ENCODE results near the gene HTR1A.

DNA sequence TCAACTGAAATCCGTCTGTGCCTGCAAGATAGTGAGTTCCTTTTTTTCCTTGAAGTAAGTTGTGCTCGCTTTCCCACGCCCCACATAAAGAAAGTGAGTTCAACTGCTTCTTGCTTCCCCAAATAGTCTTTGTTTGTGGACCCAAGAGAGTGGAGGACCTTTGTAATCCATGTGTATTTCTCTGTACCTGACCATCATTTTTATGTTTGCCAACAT lies 61.7 kb downstream of the SMIM15 start:
- RRBS = no CpG with 5 or more reads among the region's 3 CpGs

DNA sequence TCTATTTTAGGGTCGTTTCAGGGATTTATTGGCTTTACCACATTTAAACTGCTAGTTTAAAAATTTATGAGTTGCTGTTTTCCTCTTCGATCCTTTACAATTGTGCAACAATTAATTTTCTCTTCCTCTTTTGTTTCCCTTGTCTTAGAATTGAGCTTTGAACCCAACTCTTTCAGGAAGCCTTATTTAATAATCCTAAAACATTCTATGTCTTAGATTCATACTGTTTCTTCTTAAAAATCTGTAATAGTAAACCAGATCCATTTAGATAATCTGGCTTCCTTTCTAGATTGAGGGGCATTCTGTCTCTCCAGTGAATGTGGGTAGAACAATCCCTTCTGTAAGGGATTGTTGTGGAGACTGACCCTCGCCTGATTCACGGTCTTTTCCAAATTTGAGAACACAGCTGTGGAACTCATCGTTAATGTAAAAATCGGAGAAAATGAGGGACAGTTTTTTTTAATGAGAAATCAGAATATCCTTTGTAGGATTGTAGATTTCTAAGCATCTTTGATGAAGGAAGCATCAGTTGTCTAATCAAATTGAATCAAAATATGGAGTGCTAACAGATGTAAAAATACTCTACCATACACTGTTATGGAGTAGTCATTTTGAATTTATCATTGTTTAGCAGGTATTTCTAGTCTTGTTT lies 16.6 kb downstream of the ZSWIM6 start:
- RRBS = no CpG with 5 or more reads among the region's 6 CpGs

- RRBS = no CpG with 5 or more reads among the region's 6 CpGs
These were observed 100.1 kb downstream of the ZSWIM6 start for GRCh38 chr5:61432020-61432646.

GRCh38 chr5:61472465-61472938 lies 140.4 kb downstream of the ZSWIM6 start:
- RRBS = no CpG with 5 or more reads among the region's 6 CpGs

GRCh38 chr5:61530016-61530406 lies 198.0 kb downstream of the ZSWIM6 start:
- RRBS = no CpG with 5 or more reads among the region's 3 CpGs

GRCh38 chr5:61625520-61626785 lies 293.9 kb downstream of the ZSWIM6 start:
- RRBS = 17% methylated on average over 31 of the region's 88 CpGs

- RRBS = no CpG with 5 or more reads among the region's 6 CpGs
These were observed 335.5 kb downstream of the ZSWIM6 start for GRCh38 chr5:61667513-61668055.

- RRBS = no CpG with 5 or more reads among the region's 1 CpG
These were observed 16.5 kb downstream of the KIF2A start for GRCh38 chr5:62322398-62322951.

DNA sequence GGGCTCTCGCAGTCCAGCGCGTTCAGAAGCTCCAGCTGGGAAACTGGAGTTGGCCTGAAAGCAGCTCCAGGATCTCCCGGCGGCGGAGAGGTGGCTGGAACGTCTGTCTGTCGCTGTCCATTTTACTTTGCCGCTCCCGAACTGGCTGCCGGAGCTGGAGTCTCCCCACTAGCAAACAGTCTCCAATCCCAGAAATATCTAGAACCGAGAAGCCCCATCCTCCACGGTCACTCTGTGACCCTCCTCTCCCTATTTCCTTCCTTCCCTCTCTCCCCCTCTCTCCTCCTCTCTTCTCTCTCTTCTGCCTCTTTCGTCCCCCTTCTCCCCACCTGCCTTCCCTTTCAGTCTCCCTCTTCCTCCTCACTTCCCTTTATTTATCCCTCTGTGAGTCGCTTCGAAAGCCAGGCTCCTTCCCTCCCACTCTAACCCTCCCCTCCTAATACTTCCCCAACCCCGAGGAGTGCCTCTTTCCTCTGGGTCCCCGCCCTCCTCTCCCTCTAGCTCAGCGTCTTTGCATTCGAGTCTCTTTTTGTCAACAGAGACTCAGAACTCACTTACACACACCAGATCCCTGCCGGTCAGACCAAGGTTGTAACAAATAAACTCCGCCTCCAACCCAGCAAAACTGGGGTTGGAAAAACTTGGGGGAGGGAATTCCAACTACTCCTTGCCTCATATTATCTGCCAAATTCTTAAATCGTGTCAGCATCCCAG lies at the start of gene HTR1A:
HTR1A (minus strand) TSS at position 537 of the 714 bp plus-strand sequence.
- RRBS = 3% methylated on average over 8 of the region's 23 CpGs

GRCh38 chr5:64785151-64785824 lies 16.6 kb downstream of the CWC27 start:
- RRBS = no CpG with 5 or more reads among the region's 5 CpGs

DNA sequence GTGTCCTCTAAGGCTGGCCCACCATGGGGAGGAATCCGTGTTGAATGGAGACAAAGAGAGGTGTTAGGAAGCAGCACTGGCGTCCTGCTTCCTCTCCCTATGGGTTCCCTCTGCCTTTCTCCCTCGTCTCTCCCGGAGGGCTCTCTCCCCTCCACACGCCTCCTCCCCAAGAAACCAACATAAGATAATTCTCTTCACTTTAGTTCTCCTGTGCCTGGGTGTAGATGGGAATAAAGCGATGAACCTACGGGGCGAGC lies 333.8 kb downstream of the CWC27 start:
- RRBS = no CpG with 5 or more reads among the region's 8 CpGs

DNA sequence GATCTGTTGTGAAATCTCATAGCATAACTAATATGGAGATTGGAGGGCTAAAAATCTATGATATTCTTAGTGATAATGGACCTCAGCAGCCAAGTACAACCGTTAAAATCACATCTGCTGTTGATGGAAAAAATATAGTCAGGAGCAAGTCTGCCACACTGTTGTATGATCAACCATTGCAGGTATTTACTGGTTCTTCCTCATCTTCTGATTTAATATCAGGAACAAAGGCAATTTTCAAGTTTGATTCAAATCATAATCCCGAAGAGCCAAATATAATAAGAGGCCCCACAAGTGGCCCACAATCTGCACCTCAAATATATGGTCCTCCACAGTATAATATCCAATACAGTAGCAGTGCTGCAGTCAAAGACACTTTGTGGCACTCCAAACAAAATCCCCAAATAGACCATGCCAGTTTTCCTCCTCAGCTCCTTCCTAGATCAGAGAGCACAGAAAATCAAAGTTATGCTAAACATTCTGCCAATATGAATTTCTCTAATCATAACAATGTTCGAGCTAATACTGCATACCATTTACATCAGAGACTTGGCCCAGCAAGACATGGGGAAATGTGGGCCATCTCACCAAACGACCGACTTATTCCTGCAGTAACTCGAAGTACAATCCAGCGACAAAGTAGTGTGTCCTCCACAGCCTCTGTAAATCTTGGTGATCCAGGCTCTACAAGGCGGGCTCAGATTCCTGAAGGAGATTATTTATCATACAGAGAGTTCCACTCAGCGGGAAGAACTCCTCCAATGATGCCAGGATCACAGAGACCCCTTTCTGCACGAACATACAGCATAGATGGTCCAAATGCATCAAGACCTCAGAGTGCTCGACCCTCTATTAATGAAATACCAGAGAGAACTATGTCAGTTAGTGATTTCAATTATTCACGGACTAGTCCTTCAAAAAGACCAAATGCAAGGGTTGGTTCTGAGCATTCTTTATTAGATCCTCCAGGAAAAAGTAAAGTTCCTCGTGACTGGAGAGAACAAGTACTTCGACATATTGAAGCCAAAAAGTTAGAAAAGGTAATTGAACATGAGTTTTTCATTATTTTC lies 89.9 kb upstream of the SREK1 start:
- RRBS = no CpG with 5 or more reads among the region's 14 CpGs

DNA sequence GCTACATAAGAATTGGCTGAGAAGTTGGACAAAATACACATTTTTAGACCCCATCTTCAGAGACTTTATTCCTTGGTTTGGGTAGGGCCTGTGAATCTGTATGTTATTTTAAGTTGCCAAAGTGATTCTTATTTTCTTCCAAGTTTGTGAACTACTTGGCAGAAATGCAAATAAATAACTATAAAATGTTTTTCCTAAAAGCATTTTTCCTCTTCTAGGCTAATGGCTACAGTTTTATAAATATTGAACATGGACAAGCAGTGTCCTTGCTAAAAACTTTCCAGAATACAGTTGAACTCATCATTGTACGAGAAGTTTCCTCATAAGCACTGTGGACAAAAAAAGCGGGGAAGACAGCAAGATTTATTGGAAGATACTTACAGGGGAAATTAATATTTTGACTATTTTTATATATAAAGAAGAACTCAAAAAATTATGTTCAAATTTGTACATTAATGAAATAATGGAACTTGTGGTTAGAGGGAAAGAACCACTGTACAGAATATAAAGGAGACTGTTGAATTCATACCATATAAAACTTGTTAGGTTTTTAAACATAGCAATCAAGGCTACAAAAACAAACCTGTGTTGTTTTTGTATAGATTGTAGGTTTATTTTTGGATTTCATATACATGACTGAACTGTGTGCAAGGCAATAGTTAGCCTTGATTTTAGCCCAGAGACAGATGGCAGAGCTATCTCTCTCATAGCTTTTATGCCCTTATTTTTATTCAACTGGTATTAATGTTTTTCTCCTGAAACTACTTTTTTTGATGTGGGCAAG lies 65.7 kb upstream of the SREK1 start:
- RRBS = no CpG with 5 or more reads among the region's 2 CpGs

DNA sequence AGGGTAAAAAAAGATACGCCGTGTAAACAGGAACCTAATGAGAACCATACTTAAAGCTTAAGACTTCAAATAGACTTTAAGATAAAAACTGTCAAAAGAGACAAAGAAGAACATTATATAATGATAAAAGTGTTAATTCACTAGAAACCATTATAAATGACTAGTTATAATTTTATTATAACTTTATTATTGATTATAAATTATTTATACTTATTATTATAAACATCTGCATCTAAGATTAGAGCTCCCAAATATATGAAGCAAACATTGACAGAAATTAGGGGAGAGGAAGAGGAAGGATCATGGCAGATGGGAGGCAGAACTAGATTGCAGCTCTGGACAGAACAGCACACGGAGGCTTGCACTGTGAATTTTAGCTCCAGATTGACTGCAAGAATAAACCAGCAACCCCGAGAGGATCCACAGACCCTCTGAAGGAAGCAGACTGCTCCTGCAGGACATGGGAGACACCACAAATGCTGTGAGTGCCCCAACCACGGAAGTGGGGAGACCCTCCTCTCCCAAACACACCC lies 44.0 kb upstream of the SREK1 start:
- RRBS = no CpG with 5 or more reads among the region's 5 CpGs

DNA sequence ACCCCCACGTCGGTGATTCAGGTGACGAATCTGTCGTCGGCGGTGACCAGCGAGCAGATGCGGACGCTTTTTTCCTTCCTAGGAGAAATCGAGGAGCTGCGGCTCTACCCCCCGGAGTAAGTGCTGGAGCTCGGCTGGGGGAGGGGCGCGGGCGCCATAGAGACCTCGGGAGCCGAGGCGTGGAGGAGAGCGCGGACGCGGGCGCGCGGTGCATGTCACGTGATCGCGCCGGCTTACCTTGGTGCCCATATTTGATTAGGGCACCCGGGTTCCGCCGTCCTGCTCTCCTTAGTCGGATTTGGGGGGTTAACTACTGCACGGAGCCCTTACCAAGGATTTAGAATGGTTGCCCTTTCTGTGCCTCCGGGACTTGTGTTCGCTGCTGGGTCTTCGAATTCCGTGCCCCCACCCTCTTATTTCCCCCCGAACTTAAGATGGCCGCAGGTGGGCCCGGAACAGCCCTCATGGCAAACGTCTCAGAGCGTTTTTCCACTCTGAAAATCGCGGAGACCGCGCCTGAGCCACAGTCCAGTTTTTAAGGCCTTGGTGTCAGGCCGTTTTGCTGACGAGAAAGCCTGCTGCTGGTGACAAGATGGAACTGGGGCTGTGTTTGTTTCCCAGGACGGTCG lies 436 bp downstream of the SREK1 start:
- RRBS = 1% methylated on average over 11 of the region's 52 CpGs

DNA sequence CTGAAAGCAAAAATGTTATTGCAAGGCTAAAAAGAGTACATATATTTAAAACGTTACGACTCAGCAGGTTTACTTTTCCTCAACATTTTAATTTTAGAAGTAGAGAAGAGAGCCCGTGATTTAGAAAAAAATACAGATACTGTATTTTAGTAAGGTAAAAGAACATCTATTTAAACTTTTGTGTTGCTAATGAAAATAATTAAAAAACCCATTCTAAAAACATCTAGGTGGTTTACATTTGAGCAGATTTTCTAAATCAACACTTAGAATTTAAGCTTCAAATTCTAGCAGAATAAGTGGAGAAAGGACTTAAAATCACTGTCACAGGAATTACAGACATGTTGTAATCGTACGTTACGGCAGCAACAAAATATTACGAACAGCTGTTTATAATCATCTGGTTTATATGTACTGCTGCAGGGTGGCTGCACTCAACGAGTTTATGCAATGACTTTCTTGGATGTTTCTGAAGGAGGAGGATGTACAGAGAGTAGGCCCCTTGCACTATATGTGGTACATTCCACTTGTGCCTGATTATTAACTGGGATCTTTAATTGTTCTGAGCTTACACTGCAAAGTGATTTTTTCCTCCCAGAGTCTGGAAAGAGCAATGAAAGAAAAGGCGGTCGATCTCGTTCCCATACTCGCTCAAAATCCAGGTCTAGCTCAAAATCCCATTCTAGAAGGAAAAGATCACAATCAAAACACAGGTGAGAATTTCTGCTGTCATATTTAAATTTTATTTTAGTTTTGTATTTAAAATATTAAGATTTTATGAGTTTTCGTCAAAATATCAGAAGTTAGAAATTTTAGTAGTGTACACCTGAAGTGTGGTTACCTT lies 20.3 kb downstream of the SREK1 start:
- RRBS = no CpG with 5 or more reads among the region's 13 CpGs

- RRBS = no CpG with 5 or more reads among the region's 2 CpGs
These were observed 189.1 kb downstream of the SREK1 start for GRCh38 chr5:66333145-66333559.

- RRBS = no CpG with 5 or more reads among the region's 9 CpGs
These were observed 155.9 kb upstream of the MAST4 start for GRCh38 chr5:66440036-66440970.